ENCODE data around the genes PDE4B and INSL5.

DNA sequence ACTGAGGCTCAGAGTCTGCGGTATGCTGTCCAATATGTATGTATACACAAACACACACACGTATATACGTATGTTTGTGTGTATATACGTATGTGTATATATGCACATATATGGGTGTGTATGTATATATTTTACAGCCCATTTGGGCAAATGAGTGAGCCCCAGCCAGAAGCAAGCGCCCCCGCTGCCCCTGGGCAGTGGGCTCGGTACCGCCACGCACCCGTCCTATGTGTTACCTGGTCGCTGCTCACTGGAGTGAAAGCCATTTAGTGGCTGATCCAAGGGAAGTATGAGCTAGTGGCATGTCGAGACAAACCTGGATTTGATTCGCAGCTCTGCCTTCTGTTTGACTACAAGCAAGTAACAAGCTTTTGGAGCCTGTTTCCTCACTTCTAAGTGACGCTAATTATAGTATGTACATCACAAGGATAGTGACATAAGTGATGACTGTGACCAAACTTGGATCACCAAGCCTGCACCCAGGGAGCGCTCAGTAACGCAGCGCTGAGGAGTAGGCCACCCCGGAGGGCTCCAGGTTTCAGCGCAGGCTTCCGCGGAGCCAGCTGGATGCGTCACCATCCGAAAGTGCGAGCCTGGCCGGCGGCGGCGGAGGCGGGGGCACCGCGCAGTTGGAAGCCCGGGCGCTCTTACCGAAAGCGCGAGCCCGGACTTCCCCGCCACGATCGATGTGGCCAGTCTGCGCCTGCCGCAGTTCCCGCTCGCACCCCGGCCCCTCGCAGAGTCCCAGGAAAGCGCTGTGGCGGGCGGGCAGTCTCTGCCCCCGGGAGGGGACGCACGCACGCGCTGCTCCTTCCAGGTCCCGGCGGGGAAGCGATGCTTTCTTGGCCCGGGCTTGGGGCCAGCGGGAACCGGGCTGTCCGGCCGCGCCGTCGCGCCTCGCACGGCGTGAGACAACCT, 36.0 kb upstream of the JAK1 start:
- PRO-cap: bidirectional peak, plus-strand start at position 734 of the sequence, minus-strand start at position 833 of the sequence

DNA sequence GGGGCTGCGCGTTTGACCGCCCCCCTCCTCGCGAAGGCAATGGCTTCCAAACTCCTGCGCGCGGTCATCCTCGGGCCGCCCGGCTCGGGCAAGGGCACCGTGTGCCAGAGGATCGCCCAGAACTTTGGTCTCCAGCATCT, 236 bp downstream of the AK4 start:
- PRO-cap: no peak

DNA sequence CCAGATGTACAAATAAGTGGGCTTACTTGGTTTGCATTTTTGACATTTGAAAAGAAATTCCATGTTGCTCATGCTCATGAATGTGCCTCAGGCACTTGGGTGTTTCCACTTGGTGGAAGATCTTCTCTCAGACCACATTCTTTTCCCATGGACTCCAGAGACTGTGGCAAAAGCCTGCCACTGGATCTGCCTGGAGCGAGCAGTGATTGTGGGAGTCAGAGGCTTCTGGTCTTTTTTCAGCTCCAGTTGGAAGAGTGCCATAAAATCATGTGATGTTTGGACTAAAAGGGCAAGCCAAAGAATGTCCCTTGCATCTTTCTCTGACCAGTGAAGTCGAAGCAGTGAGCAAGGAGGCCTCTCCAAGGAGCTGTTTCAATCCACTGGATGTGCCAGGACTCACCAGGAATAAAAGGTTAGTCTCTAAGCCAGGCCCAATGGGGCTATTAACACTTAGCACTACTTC, 61.4 kb upstream of the DNAJC6 start:
- PRO-cap: unidirectional peak, plus-strand start at position 311 of the sequence

DNA sequence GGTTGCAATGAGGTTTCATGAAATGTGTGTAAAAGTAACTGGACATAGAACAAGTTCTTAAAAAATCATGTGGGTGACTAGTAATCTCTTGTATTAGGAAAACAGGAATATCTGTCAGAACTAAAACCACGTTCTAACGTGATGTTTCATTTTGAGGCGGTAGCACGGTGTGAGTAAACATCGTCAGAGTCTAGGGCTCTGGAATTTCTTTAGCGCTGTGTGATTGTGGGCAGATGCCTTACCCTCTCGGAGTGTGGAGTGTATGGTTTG, 55.4 kb upstream of the DNAJC6 start:
- PRO-cap: no peak

GRCh38 chr1:65525153-65526151, 105.0 kb downstream of the LEPR start:
- PRO-cap: unidirectional peak, plus-strand start at chr1:65525258

DNA sequence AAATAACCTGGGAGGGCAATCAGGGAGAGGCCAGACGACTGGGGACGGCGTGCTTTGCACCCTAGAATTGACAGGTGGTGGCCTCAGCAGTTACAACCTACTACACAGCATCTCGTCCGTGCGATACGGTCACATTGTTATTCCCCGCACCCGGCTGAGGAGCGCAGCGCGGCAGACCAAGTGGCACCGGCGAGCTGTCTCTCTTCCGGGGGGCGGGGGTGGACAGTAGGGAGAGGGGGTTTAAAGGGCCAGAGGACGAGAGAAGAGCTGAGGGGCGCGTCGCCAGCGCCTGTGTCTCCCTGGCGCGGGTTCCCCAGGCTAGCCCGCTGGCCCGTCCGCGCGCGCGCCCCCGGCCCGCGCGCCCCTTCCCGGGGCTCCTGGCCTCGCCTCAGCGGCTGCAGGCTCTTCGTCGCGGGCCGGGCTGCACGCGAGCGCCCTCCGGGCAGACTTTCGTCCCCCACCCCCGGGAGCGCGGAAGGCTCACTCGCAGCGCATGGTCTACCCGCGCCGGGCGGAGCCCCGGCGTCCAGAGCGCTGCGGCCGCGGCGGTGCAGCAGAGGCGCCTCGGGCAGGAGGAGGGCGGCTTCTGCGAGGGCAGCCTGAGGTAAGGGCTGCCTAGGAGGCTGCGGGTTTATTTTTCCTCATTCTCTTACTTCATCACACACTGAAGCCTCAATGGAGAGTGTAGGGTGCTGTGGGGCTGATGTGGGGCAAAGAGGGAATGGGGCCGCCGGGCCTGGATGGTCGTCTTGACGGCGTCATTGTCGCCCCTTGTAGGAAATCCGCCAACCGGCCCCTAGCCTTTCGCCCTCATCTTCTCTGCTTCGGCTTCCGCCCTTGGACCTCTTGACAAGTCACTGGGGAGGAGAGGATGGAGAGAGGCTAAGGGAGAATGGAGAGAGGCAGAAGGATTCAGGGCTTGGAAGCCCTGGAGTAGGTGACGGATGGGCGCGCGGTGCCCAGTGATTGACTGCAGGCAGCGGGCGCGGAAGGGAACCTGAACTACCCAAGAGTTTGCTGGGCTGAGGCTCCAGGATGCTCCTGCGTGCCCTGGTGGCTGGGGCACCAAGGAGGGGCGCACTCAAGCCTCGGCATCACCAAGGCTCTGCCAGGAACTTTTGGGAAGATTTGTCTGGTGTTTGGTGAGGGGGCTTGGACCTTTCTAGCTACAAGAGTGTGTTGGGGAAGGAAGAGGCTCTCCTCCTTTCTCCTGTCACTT, at the start of gene PDE4B:
TSS of gene PDE4B (plus strand) at position 251 of the 1,219 bp plus-strand sequence.
- PRO-cap: no peak

- PRO-cap: no peak
Observed at GRCh38 chr1:65948666-65949281, 156.1 kb downstream of the PDE4B start.

DNA sequence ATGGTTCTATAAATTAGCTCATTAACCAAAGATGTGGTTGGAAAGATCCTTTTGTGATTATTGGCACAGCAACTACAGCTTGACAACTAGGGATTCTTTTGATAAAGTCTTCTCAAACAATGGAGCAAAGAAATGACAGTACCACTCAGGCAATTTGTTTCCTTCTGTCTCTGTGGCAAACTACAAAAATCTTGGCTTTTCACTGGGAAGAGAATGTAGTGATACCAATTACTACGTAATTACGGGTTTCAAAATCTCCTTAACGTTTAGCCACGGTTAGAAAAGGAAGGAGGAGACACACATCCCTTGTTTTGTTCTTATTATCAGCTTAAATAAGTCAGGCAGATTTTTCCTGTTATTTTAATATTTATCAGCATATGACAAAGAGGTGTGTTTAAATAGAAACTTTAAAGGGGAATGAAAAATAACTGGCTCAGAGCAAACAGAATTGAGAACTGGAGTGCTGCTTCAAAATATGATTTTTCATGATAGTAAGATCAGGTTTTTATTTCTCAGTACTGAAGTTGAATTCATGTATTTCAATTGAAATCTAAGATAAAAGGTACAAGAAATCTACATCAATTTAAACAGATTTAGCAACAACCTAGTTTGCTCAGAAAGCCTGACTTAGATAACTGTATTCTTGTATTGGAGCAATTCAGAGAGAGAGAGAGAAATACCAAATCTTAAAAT, 266.3 kb upstream of the SGIP1 start:
- PRO-cap: no peak

GRCh38 chr1:66270280-66270835, 263.6 kb upstream of the SGIP1 start:
- PRO-cap: no peak

DNA sequence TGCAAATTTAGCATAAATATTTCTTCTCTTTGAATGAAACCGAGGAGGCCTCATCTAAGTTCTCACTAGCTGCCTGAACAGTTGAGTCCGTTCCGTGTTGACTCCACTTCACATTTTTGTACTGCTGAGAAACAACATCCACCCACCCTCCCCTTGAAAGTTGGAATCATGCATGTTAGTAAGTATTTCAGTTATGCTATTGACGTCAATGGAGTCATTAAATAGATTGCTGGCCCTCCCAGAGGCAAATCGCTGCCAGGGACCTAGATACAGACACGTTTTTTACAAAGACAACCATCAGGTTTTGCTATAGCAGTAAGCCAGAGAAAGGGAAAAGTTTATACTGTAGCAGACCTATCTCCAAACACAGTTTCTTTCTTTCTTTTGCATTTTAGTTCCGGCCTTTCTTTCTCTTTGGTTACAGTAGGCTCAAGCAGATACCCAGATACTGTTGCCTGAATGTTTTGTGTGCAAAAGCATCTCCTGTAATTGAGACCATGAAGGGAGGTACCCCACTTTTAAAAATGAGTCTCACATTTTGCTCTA, 262.6 kb upstream of the SGIP1 start:
- PRO-cap: unidirectional peak, plus-strand start at position 247 of the sequence

DNA sequence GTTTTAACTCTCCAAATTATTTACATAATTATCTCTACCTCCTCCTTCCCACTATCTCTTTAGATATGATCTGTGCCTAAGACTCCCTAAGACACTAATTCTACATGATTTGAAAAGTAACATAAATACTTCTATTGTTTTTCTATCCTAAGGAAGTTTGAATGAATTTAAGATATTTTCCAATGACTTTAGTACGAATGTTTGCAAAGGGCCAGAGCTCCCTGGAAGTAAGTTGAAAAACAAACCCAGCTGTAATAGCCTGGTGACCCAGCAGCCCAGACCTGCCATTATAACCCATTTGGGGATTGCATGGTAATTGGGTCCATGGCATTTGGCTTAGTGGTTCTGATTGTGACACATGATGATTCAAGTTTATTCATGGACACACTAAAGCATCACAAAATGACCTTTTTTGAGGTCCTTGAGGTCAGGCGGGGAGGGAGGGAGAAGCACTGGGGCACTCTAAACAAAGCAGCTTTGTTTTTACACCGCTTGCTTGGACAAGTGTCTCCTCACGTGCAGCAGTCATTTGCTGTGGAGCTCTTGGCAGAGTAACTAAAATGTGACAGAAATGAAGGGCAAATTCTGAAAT, 241.1 kb upstream of the SGIP1 start:
- PRO-cap: no peak

- PRO-cap: no peak
Observed at GRCh38 chr1:66337335-66337855, 196.6 kb upstream of the SGIP1 start.

- PRO-cap: no peak
Observed at GRCh38 chr1:66353929-66354956, 179.7 kb upstream of the SGIP1 start.

- PRO-cap: no peak
Observed at GRCh38 chr1:66371279-66372051, 162.5 kb upstream of the SGIP1 start.

- PRO-cap: no peak
Observed at GRCh38 chr1:66801185-66801448, at the start of gene INSL5. INSL5 (minus strand) TSS chr1:66801276.

- PRO-cap: no peak
Observed at GRCh38 chr1:66907044-66907884, 17.4 kb downstream of the DNAI4 start.

DNA sequence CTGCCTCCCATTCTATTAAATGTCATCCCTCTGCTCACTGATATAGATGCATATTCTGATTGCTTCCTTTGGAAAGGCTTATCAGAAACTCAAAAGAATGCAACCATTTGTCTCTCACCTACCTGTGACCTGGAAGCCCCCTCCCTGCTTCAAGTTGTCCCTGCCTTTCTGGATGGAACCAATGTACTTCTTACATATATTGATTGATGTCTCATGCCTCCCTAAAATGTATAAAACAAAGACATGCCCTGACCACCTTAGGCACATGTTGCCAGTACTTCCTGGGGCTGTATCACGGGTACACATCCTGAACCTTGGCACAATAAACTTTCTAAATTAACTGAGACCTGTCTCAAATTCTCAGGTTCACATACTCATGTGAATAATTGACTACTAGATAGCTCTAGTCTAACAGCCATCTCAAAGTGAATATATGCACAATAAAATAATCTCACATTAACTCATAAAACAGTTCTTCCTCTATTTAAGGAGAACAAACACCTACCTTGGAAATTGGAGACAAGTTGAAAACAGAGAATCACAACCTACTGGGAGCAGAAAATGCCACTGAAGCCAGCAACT, 5.7 kb downstream of the DNAI4 start:
- PRO-cap: no peak

DNA sequence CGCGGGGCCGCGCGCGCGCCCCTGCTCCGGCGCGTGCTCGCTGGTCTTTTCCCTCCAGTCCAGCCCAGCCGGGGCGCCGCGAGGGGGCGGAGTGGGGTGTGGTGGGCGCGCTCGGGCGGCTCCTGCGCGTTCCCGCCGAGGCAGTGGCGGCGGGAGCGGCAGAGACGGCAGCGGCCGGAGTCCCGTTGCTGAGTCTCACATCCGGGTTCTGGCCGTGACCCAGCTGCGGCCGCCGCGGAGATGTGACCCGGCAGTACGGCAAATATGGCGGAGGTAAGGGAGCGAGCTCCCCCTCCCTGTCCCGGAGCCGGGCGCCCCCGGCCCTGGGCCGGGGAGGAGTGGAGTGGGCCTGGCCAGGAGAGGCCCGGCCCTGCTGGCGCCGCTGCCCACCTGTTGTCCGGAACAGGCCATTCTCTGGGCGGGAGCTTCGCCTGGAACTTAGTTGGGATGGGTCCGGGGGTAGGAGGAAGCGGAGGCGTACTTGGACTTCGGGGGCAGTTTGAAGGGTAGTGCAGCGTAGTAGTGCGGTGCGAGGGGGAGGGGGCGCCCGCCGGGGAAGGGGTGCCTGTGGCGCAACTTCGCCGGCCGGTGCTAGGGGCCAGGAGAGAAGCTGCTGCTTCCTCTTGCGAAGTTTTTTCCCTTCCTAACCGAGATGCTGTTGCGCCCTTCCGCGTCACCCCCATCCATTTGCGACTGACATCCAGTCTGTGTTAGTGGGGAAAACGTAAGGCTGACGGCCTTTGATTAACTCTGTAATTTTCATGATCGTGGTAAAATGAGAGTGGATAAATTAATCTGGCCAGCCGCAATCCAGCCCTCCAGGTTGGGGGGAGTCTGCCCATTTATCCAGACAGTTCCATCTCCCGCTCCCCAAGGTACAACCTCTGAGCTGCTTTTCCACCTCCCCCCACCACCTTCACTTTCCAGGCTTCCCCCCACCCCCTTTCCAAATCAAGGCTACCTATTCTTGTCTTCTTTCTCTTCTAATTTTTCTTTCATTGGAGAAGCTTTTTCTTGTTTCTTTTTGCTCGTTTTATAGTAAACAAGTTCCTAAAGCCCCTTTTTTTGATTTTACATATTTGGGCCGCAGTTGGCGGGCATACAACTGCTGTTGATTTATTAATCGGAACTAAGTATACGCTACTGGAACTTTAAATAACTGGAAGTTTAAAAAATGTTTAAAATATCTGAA, 5.7 kb downstream of the MIER1 start:
- PRO-cap: bidirectional peak, plus-strand start at position 143 of the sequence, minus-strand start outside the sequence

DNA sequence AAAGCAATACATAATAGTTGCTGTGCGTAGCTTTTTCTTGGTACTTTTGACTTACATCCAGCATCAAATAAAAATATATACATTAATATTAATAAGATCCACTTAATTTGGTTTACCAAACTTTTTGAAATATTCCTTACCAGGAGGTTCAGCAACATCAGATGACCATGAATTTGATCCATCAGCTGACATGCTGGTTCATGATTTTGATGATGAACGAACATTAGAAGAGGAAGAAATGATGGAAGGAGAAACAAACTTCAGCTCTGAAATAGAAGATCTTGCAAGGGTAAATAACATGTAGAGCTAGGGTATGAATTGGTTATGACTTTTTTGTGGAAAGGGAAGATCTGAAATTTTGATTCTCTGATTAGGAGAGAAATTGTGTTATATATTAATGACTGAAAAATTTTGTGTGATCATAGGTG, 21.2 kb downstream of the MIER1 start:
- PRO-cap: no peak

DNA sequence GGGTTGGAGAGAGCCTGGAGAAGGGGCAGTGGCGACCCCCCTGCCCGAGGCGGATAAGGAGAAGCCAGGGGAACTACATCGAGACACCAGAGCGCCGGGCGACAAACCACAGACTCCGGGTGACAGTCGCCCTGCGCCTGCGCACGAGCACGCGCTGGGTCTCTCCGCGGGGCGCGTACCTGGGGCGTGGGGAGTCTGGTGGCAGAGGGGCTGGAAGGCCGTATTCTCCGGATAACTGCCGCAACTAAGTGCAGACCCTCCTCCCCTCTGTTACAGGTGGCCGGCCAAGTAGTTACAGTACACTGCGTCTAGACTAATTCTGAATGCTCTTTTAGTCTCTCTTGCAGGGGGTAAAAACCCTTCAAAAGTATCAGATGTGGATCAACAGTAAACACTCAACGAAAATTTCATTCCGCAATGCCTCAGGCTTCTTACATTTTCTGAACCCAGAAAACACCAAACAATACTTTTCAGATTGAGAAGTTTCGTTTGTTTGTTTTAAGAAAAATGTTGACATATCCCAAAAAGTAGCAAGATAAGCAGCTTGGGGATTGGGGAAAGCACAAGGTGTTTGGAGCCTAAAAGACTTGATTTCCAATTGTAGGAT, 425 bp upstream of the SLC35D1 start:
- PRO-cap: bidirectional peak, plus-strand start at position 189 of the sequence, minus-strand start at position 103 of the sequence

Data from right cardiac atrium (tissue), 1 donor.